Cardiac atrium fibroblast (primary cell): ENCODE data around the genes HSPA14, SUV39H2 and OLAH.

DNA sequence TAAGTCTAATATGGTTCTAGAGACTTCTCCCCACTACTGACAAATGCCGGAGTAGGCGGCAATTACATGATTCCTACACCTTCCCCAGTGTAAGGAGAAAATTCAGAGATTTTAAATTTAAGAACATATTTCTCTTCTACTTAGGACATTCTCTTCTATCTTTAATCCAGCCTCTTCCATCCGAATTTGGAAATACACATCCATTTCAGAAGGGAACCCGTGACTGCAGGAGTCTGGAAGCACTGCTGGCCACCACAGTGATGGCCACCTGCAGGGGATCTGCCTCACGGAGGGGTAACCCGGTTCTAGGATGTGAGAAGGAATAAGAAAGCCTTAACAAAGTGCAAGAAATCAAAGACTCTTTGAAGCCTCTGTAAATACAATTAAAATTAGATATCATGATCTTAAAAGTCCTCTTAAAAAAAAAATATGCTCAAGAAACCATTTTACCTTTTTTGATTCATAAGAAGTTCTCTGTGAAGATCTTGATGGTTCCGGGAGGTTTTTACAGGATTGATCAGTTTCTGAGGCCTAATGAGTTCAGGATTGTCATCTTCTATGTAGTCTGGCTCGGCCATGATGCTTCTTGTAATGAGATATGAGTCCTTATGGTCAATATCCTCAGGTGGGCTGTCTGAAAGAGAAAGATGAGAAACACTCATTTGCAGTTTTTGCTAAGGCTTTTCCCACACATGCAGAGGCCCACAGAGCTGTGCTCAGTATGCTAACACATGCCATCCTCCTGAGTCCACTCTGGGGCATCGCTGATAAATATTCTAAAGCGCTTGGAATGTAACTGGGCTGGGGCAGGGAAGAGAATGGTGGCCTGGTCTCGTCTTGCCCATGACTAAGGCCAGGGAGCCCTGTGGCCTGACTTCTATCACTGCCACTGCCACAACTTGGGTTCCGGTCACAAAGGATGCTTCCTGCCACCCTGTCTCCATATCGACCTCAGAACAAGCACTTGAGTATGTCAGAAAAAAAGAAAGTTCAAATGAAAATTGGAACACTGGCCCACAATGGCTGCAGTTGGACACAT, 199.5 kb upstream of the FRMD4A start:
- RAMPAGE, long total RNA: no peak

DNA sequence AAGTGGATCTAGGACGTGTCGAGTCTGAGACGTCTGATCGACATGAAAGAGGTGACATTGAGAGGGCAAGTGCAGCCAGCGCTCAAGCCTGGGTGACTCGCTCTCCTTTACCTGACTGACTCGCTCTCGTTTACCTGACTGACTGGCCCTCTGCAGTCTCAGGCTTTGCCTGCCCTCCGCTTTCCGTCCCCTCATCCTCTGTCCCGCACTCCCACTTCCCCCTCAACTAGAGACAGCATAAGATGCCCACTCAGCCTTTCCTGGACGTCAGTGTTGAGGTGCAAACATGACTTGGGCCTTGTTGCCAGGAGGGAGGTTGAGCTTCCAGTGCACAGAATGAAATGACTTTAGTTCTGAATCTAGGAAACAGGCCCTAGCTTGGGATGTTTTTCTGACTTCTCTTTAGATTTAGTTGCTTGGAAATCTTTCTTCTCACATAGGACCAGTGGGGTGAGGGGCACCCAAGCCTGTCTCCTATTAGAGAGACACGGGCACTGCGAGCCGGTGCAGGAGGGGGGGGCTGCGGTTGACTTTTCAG, 202.8 kb upstream of the FRMD4A start:
- RAMPAGE, long total RNA: no peak

- RAMPAGE, long total RNA: no peak
These were observed 219.6 kb upstream of the FRMD4A start for GRCh38 chr10:14550102-14550895.

DNA sequence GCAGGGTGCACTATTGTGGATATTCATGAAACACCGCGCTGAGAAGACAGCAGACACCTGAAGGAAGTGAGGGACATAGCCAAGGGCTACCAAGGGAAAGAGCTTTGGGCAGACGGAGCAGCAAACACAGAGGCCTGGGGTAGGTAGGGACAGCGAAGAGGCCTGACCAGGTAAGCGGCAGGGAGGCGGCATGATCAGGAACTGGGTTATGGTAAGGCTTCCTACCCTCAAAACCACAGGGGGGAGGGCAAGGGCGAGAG, 213.4 kb downstream of the FAM107B start:
- RAMPAGE, long total RNA: no peak

GRCh38 chr10:14591902-14592544, 182.7 kb downstream of the FAM107B start:
- RAMPAGE, long total RNA: no peak

DNA sequence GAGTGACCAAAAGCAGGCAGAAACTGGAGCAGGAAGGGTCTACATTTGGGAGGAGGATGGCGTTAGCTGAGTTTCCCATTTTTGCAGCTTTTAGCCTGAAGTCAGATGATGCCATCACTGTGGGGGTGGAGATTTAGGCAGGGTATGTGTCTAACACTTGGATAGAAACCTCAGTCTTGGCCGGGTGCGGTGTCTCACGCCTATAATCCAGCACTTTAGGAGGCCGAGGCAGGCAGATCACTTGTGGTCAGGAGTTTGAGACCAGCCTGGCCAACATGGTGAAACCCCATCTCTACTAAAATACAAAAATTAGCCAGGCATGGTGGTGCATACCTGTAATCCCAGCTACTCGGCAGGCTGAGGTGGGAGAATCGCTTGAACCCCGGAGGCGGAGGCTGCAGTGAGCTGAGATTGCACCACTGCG, 140.1 kb downstream of the FAM107B start:
- RAMPAGE, long total RNA: no peak

DNA sequence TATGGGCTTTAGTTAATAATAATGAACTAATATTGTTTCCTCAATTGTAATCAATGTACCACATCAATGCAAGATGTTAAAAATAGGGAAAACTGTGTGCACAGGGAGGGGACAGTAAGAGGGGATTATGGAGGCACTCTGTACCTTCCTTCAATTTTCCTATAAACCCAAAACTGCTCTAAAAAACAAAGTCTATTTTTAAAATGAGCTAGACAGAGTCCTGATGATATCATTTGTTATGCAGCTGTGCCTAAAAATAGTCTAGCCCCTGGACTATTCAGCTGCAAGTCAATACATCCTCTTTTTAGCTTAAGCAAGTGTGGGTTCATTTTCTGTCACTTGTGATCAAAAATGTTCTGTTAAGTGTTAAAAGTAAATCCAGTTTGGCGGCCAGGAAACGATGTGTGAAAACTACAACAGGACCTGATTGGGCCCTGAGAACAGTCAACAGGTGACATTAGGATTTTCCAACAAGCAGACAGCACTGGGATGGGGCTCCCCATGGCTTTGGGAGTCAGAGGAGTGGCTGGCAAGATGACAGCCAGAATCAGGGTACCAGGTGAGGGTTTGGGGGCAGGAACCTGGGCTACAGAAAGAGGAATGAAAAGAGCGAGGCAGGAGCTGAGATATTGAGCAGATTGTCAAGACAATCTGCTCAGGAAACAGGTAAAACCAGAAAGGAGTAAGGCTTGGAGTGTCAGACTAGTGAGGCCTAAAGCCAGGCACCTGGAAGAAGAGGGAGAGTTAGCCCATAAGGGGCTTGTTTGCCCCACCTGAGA, 33.9 kb downstream of the FAM107B start:
- RAMPAGE, long total RNA: no peak

DNA sequence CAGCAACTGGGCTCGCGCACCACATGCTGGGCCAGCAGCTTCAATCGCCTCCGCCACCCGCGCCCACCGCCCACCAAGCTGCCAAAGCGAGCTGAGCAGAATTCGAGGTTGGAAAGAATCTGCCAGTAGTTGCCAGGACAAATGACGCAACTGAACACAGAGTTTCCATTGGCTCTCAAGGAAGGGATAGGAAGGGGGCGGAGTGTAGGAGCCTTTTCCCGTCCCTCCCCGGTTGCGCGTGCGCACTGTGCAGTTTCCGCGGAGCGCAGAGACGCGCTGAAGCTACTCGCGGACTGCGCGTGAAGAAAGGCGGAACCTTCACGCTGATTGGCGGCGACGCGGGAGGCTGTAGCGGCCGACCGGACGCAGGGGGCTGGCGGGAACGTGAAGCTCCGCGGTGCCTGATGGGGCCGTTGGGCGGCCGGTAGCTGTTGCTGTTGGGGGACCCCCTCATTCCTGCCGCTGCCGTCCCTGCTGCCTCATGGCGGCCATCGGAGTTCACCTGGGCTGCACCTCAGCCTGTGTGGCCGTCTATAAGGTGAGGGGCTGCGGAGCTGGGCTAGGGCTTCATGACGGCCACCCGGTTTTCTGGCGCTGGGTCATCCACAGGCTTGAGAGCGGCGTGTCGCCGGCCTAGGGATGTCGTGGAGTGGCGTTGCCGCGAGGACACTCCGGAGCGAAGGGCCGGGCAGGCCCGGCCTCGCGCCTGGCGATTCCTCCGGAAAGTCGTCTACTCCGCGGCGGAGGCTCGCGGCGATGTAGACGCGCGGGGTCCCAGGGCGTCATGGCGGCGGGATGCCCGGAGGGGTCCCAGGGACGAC, at the start of gene HSPA14:
Gene HSPA14 (plus strand): TSS at position 385 of the 821 bp plus-strand sequence.
- RAMPAGE, long total RNA: start-site peak on the plus strand centred at position 395 of the sequence, 59 bp wide, 149 and 69 reads in 2 replicates

GRCh38 chr10:14876659-14877481, 1.8 kb upstream of the SUV39H2 start:
- RAMPAGE, long total RNA: no peak

DNA sequence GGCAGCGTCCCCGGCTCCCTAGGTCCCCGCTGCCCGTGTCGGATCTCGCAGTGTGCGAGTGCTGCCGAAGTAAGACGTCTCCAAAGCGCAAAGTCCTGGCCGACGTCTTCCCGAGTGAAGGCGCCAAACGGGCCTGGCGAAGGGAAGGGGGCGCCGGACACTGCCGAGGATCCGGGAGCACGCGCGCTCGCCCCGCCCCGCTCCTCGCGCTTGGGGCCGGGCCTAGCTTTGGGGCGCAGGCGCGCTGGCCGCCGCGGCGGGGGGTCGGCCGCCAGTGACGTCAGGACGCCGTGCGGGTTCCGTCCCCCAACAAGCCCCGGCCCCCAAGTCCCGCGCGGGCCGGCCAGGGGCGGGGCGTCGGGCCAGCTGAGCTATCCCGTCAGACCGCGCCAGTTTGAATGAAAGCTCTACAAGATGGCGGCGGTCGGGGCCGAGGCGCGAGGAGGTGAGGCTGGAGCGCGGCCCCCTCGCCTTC, at the start of gene SUV39H2:
Gene SUV39H2 (plus strand): TSS at position 392 of the 475 bp plus-strand sequence.
- RAMPAGE, long total RNA: no peak

GRCh38 chr10:15043707-15044102, at the start of gene OLAH:
TSS of gene OLAH (plus strand) at chr10:15043943.
- RAMPAGE, long total RNA: no peak

DNA sequence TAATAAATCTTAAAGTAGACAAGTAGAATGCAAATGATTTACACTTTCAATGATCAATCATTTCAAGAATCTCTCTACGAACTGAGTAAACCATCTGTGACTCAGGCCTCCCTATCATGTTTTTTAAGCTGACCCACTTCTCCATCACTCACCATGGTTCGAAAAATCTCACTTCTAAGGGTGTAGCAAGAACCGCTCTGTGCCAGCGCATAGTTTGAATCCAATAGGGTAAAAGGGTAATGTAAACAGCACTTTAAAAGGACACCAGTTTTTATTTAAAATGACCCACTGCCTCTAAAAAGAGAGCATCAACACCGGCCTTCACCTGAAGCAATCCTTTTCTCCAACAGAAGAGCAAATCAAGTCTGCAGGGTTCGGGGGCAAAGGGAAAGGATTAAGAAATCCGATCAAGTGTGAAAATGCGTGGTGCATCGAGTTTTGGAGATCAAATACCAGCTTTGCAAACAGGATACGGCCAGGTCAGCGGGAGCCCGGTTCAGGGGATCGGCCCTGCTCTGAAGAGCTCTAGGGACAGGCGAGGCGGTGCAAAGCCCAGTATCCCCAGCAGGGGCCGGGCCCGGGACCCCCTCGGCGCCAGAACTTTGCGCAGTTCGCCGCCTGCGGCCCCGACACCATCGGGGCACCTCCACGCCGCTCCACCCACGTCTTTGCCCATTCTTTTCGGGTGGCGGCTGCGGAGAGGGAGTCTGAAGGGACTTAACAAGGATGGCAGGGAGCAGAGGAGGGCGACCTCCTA, 961 bp downstream of the NMT2 start:
- RAMPAGE, long total RNA: no peak

GRCh38 chr10:15237198-15237816, 68.8 kb upstream of the NMT2 start:
- RAMPAGE, long total RNA: no peak

DNA sequence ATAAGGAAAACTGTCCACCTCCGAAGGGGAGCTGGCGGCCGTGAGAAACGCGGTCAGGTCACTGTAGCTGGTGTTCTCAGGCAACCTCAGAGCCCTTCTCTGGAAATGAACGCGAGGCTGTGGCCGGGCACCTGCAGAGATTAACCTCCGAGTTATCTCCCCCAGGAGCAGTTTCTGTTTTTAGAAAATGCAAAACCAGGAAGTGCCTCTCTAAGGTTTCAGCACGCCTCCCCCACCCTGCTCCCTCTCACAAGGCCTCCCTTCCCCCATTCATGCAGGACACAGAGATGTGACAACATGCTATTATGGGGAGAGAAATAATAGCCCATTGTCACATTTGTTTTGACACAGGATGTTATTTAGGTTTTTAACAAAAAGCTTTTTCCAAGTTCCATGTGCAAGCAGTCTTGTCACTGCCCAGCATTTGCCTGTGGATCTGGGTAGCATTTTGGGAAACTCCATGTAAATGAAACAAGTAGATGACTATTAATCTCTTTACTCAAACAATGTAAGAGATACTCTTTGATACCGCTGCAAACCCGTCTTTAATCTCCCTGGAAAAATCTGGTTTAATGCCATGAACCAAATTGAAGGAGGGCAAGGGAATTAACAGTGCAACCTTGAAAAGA, 86.4 kb upstream of the NMT2 start:
- RAMPAGE, long total RNA: no peak

DNA sequence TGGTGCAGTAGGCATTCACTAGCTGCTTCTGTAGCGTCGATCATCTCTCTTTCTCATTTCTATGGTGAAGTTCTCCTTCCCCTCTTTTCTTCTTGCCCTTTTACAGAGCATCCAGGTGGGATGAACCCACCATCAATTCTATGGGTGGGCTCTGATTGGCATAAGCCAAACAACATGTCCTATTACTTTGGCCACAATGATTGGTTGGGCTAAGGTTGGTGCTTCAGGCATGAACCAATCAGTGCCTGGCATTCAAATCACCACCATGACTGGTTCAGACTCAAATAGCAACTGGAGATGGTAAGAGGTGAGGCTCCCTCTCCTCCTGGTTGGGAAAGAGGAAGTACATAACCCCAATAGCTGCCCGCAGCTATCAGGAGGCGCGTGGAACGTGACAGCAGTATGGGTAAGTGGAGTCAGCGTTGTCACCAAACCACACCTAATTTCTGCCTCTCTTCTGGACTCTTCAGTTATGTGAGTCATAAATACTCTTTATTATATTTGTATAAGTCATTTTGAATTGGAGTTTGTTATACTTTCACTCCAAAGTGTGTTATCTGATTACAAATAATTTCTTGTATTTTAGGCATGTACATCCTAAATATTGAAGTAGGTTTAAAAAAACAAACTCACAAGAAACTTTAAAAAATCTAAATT, 17.9 kb upstream of the ITGA8 start:
- RAMPAGE, long total RNA: no peak

DNA sequence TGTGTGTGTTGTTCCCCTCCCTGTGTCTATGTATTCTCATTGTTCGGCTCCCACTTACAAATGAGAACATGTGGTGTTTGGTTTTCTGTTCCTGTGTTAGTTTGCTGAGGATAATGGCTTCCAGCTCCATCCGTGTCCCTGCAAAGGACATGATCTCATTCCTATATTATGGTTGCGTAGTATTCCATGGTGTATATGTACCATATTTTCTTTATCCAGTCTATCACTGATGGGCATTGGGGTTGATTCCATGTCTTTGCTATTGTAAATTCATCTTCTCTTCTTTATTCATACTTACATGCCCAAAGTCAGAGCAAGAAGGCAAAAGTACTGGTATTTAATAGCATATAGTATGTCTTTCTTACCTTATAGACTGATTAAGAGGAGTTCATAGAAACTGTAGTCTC, 147.6 kb downstream of the RSU1 start:
- RAMPAGE, long total RNA: no peak

DNA sequence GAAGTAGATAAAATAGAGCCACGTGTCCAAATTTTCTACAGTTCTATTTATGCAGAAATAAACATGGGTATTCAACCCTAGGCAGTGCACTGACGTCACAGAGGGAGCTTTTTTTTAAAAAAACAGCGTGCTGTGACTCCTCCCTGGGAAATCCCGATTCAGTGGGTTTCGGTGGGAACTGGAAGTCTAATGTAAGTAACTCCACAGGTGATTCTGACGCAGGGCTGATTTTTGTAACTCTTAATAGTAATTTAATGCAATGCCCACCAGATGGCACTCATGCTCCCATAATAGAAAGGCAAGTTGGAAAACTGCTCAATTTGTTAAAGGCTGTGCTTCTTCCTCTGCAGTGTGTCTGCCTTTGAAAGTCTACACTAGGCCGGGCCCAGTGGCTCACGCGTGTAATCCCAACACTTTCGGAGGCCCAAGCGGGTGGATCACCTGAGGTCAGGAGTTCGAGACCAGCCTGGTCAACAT, 10.9 kb upstream of the RSU1 start:
- RAMPAGE, long total RNA: no peak

- RAMPAGE, long total RNA: no peak
These were observed 127.8 kb upstream of the RSU1 start for GRCh38 chr10:16944923-16945518.

DNA sequence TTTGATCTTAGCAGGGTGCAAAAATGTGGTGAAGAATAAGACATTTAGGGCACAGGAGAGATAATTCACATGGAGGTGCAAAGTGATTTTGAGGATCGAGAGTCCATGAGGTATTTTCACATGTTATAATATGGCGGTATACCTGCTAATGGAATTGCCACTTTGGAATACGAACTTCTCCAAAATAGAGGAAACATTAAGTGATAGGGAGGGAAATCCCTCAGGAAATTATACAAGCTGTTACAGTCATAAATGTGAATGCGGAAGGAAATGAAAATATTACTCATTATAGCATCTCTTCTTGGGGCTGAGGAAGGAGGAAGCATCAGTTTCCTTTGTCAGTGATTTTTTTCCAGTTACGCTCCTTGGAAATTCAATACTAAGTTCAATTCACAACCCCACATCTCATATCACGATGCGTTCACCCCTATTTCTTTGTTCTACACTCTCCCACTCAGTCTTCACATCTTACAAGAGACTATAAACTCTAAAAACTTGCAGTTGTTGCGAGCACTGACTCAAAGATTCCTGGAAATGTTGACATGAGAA, 149.7 kb upstream of the RSU1 start:
- RAMPAGE, long total RNA: no peak

GRCh38 chr10:17062395-17062924, 67.2 kb downstream of the CUBN start:
- RAMPAGE, long total RNA: no peak